Jejunum (tissue), 1 donor: ENCODE results near the genes ABCG5 and SIX2.

DNA sequence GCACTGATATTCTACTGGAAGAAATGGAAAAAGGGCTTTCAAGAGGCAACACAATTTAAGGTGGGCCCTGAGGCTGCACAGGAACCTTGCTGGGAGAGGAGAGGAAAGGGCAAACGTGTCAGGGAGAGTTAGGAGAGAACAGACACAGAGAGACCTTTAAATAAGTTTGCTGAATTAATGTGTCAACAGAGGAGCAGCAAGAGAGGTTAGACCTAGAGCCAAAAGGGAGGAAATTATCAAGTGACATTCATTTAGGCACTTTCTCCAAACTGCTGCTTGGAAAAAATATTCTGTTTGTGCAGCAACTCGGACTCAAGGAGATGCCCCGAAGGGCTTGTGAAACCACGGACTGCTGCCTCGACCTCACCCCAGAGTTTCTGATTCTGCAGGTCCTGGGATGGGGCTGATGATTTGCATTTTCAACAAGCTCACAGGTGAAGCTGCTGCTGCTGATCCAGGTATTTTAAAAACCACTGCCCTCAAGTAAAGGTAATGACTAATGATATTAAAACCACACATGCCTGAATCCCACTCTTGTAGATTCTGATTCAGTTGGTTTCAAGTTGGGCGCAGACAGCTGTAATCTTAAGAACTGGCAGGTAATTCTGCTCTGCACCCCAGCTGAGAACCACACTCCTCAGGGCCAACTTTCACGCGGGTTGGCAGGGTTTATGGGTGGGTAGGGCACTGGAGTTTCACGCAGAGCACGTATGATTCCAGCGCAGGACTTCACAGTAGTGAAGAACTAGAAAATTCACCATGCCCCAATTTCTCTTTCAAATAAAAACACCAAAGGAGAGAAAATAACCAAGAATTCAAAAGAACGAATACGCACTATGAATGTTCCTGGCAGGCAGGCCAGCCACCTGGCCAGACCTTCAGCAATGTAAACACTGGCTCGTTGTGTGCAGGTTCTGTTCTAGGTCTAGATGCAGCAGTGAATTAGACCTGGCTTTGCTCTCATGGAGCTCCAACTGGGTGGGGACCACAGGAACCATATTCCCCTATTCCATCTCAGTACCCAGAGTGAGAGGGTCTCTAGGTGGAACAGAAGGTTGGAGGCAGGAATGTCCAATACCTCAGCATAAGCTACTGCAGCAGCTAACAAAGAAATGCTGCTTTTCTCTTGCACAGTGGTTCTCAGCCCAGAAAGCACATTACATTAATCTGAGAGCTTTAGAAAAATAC lies 74.5 kb upstream of the ZFP36L2 start:
- PRO-cap = no peak

GRCh38 chr2:43325084-43325393 lies 98.6 kb upstream of the ZFP36L2 start:
- PRO-cap = no peak

GRCh38 chr2:43349248-43349854 lies 122.9 kb upstream of the ZFP36L2 start:
- PRO-cap = no peak

DNA sequence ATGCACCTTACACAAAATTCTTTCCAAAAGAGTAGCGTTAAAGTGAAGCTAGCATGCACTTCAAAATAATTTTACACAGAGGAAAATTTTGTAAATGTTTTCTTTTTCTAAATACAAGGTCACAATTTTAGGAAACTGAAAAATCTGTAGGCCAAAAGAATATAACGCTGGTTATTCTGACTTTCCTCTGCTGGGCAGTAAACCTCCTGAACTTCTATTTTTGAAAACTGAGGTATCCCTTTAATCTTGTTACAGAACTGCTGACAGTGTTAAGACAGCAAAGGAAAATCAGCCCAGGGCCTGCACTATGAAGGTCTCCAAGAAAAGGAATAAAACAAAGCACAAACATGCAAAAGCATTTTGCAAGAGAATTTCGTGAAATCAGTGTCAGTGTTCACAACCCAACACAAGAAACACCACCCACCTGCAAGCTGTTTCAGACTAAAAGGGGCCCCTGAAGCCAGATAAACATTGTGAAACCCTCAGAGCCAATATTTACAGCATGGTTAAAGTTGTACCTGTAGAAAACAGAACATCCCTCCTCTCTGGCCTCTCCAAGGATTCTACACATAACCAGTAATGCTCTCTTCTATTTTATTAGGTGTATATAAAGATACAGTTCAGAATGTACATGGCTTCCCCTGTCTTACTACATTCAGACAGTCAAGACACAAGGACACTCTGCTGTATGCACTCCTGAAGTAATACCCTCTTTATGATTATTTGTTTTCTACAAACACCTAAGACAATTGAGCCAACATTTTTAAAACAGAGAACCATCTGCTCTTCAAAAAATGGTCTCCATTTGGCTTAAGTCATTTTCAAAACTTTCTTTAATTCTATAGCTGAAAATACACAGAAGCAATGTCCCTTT lies 149.4 kb upstream of the ZFP36L2 start:
- PRO-cap = no peak

- PRO-cap = no peak
Measured at GRCh38 chr2:43462820-43463901, 132.7 kb downstream of the THADA start.

- PRO-cap = no peak
Measured at GRCh38 chr2:43666402-43666601, 9.9 kb downstream of the C1GALT1C1L start.

GRCh38 chr2:43837857-43839050 lies at the start of gene ABCG5:
Gene ABCG5, minus strand, starts transcription at chr2:43838839.
- PRO-cap = bidirectional peak, plus-strand start at chr2:43838975, minus-strand start at chr2:43838798

- PRO-cap = no peak
Measured at GRCh38 chr2:43957305-43958225, 38.2 kb downstream of the LRPPRC start.

DNA sequence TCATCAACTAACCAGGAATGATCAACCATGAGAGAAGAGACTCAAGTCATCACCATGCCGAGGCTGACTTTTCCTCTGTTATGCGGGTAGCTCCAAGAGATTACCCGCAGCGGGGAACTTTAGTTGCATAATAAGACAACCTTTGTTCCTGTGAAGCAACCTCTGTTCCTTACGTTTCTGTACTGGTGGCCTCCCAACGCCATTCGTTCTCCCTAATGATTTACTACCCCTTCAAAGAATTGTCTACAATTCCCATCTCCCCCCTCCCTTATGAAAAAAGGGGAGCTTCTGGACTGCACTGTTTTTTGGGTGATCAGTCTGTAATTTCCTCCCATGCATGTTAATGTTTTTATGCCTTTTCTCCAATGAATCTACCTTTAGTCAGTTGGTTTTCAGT lies 66.1 kb upstream of the LRPPRC start:
- PRO-cap = no peak

GRCh38 chr2:44180437-44181051 lies 11.9 kb downstream of the PPM1B start:
- PRO-cap = no peak

GRCh38 chr2:44221057-44221565 lies 52.4 kb downstream of the PPM1B start:
- PRO-cap = no peak

DNA sequence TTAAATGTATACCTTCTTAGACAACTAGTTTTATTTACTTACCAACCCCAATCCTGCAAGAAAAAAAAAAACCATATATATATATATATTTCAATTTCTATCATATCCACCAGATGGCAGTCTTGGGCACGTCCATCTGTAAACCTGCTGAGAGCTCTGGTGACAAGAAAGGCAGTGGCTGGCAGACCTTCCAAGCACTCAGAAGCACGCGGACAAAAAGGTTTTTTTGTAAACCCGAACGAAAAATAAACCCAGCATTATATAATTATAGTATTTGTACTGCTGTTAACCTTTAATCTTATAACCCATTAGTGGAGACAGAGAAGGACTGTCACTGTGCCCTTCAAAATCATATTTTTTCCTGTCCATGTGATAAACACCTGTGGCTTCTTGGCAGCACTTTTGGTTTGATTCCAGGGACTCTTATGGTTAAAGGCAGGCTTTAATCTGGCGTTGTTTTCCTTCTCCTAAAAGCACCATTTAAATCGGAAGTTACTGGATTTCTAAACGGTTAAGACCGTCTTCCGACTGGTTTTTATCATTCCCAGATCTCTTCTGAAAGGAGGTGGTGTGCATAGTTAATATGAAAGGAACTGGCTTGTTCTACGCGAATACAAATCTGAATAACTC lies 31.1 kb upstream of the SLC3A1 start:
- PRO-cap = no peak

DNA sequence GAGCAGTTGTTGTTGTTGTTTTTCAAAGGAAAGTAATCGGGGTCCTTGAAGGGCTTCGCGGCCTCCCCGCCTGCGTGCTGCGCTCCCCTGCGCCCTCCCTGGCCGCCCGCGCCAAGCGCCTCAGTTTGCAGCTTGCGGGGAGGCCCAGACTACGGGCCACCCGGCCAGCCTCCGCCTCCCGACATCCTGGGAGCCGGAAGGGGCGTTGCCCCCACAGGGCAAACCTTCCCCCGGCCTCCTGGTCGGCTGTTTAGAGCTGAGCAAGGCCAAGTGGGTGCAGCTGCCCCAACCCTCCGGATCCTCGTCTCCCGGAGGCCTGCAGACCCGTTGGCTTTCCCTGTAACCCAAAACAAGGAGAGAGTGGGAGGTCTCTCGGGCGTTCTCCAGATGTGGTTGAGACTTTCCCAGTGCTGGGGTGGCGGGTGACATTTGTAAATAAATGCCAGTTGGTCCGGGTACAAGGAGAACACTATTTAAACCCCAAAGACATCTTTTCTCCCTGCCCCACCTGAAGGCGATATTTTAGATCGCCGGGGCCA lies 3.7 kb upstream of the SIX3 start:
- PRO-cap = no peak

- PRO-cap = no peak
Measured at GRCh38 chr2:44951748-44951988, 10.2 kb downstream of the SIX3 start.

DNA sequence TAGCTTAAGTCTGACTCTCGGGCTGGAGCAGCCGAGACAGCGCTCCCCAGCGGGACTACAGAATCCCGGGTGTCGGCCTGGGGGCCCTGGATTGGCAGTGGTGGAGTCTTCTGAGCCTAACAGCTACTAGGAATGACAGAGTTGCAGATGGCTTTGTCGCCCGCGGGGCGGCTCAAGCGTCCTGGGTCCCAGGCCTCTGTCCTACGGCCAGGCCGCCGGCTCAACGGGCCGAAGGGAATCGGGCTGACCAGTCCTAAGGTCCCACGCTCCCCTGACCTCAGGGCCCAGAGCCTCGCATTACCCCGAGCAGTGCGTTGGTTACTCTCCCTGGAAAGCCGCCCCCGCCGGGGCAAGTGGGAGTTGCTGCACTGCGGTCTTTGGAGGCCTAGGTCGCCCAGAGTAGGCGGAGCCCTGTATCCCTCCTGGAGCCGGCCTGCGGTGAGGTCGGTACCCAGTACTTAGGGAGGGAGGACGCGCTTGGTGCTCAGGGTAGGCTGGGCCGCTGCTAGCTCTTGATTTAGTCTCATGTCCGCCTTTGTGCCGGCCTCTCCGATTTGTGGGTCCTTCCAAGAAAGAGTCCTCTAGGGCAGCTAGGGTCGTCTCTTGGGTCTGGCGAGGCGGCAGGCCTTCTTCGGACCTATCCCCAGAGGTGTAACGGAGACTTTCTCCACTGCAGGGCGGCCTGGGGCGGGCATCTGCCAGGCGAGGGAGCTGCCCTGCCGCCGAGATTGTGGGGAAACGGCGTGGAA lies 8.7 kb downstream of the SIX2 start:
- PRO-cap = no peak

GRCh38 chr2:45008540-45009310 lies 527 bp downstream of the SIX2 start:
- PRO-cap = no peak

DNA sequence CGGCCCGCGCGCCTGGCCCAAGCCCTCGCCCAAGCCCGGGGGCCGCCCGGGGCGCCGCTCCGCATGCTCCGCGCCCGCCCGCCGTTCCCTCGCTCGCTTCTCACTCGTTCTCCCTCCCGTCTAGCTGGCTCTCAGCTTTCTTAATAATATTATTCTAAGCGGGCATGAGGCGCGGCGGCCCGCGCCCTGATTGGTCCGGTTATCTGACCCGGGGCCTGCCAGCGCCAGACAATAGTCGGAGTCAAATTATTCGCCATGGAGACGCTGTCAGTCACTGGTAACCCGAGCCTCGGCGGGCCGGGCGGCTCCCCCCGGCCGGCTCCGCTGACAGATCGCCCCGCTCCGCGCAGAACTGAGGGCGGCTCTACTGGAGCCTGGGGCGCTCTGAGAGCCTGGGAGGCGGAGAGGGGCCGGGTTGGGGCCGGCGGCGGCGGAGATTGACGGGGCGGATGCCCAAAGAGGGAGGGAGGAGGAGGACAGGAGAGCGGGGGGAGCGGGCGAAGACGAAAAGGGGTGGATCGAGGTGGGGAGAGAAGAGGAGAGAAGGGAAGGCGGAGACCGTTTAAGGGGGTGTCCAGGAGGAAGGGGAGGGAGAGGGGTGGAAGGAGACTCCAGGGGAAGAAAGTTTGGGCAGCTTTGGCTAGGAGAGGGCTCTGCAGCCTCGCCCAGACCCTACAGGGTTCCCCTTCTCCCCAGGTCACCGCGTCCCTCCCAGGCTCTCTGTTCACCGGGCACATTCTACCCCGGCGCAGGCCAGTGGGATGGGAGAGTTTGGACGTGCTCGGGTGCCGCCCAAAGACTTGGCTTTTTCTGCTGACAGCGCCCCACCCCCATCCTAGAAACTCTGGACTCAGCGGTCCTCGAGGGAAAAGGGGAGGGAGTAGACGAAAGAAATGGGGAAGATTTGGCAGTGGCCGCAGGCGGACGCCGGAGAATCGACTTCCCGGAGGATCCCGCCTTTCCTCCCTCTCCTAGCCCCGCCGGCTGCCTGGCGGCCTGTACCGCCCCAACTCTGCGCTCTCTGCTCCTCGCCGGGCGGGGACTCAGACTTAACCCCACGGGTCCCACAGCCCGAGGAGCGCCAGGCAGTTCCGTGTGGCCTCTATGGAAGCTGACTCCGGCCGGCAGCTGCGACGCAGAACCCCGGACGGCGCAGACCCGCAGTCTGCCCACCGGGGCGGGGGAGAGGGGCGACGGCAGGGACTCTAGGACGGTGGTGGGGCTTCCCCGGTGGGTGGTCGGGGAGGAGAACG lies at the start of gene SIX2:
Gene SIX2, minus strand, starts transcription at position 142 of the 1,253 bp plus-strand sequence.
- PRO-cap = unidirectional peak, minus-strand start at position 122 of the sequence; unidirectional peak, plus-strand start at position 530 of the sequence

GRCh38 chr2:45257237-45257791 lies 248.1 kb upstream of the SIX2 start:
- PRO-cap = no peak

DNA sequence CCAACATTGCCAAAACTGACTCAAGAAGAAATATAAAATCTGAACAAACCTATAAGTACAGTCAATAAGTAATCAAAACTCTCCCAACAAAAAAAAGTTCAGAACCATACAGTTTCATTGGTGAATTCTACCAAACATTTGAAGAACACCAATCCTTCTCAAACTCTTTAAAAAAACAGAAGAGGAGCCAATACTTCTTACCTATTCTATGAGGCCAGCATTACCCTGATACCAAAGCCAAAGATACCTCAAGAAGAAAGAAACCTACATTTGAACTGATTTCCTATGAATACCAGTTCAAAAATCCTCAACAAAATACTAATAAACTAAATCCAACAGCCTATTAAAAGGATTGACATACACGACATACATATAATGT lies 187.6 kb downstream of the SRBD1 start:
- PRO-cap = no peak

- PRO-cap = no peak
Measured at GRCh38 chr2:45470539-45470832, 140.6 kb downstream of the SRBD1 start.